Cardiac ventricle fibroblast (primary cell): Measurements from ENCODE around the genes MSL3, FRMPD4, TLR8 and BMX.

DNA sequence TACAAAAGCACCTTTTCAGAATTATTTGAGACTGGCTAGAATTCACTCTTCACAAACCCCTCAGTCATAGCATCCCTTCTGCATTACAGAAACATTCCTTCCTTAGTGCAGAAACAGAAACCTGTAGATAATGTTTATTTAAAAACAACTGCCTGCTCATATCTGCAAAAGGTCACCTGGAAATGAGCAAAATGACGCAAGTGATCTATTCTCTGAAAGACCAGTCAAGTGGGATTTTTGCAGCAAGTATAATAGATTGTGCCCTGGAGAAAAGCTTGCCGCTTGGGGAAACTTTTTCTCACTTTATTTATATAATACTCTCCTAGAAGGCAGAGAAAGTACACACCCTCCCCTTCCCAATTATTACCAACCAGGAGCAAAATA, 41.4 kb downstream of the MID1 start:
- RAMPAGE, long total RNA: no peak

- RAMPAGE, long total RNA: no peak
These were observed 27.7 kb downstream of the HCCS start for GRCh38 chrX:11138541-11139499.

DNA sequence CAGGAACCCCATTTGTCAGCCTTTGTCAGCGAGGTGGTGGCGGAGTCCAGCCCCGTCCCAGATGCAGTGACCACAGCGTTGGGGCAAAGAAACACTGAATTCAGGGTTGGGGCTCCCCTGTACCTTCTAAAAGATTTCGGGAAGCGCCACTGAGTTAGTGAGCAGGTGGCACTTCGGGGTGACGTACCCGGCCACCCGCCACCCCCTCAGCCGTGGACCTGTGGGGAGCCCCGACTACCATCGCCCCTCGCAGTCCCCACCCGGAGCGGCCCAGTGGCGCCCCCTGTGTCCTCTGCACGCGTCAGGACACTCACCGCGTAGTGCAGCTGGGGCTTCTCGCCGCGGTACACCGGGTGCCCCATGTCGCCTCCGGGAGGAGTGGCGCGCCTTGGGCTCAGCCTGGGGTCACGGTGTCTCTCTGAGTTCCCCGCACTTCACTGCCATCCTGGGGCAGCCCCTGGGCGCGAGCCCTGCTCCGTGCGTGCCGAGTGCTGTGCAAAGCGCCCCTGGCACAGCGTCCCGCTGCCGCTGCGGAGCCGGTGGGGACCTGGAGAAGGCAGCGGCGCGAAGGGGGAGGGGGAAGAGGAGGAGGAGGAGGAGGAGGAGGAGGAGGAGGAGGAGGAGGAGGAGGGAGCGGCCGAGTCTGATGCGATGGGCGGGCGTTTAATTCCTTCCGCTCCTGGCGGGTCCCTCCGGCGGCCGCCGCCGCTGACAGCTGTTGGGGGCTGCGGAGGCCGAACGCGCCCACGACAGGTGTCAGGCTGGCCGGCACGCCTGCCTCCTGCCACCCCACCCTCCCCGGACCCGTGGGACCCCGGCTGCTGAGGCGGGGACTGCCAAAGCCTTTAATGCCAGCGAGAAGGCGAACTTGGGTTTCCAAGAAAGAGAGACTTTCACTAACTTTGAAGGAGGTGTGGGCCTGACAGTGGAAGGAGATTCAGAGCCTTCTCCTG, 134.3 kb downstream of the AMELX start:
- RAMPAGE, long total RNA: start-site peak on the minus strand centred at position 531 of the sequence, 51 bp wide, 580 and 81 reads in 2 replicates

DNA sequence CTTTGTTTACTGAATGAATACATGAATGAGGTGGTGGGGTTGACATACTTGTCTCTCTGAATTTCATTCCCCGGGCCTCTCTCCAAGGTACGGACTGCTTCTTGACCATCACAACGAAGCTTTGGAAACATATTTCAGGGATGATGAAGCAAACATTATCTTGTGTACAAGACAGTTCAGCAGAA, 168.2 kb downstream of the AMELX start:
- RAMPAGE, long total RNA: no peak

DNA sequence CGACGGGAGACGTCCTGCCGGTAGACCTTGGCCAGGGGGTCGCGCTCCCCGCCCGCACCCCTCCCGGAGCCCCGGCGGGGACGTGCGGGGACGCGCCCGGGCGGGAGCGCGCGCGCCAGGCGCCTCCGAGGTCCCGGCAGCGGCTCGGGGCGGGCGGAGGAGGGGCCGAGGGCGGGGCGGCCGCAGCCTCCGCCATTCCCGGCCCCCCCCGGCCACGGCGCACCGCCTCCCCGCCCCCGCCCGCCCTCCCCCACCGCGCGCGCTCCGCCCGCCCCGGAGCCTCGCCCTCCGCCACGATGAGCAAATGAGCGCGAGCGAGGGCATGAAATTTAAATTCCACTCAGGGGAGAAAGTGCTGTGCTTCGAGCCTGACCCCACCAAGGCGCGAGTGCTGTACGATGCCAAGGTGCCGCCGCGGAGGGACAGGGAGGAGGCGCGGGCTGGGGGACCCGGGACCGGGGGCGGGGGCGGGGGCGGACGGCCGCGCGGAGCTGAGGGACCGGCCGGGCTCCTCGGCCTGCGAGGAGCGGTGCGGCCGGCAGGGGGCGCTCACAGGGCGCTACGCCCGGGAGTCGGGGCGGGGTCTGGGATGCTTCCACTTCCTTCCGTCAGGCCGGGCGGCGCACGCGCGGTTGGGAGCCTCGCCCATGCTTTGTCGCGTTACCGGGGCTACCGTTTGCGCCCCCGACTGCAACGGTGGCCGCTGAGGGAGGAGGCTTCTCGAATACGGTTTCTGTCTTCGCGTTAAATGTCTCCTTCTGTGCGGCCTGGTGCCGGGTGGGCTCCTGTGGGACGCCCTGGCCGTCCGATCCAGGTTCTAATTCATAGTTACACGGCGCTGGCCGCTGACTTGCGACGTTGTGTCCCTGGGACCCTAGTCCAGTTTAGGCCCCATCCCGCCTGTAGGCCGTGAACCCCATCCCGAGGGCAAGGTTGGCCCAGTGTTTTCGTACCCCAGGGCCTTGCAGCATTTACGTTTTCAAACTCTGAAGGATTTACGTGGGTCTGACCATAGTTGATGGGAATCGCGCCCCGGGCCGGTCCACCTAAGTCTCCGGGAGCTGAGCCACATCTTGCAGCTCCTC, at the start of gene MSL3:
Gene MSL3 (plus strand): TSS at position 278 of the 1,085 bp plus-strand sequence.
- RAMPAGE, long total RNA: no peak

GRCh38 chrX:12137608-12138533, at the start of gene FRMPD4:
Gene FRMPD4, plus strand, starts transcription at chrX:12138473.
- RAMPAGE, long total RNA: no peak

- RAMPAGE, long total RNA: no peak
These were observed at the start of gene TLR8 for GRCh38 chrX:12906559-12906836. Gene TLR8, plus strand, starts transcription at chrX:12906620.

DNA sequence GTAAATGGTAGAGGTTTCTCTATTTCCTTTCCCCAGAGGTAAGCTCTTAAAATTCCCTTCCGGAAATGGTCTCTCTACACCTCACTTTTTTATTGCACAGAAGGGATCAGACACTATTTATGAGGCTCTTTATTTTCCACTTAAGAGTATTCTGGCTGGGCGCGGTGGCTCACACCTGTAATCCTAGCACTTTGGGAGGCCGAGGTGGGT, 17.7 kb upstream of the TMSB4X start:
- RAMPAGE, long total RNA: no peak

GRCh38 chrX:12999489-12999947, 24.6 kb downstream of the TMSB4X start:
- RAMPAGE, long total RNA: no peak

DNA sequence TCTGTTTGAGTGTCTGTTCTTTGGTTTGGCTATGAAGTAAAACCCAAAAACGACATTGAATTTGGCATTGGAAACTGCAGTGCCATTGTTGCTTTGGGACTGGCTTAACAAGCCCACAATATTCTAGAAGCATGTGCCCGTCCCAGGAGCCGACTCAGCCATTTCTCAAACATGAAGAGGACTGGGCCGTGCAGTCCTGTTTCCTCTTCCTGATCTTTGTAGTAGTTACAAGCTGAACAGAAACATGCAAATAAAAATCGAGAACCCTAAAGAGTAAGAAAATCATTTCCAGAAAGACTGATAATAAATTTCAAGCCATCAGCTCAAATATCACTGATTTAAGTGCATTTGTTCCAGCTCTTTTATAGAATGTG, 25.6 kb downstream of the TMSB4X start:
- RAMPAGE, long total RNA: no peak

DNA sequence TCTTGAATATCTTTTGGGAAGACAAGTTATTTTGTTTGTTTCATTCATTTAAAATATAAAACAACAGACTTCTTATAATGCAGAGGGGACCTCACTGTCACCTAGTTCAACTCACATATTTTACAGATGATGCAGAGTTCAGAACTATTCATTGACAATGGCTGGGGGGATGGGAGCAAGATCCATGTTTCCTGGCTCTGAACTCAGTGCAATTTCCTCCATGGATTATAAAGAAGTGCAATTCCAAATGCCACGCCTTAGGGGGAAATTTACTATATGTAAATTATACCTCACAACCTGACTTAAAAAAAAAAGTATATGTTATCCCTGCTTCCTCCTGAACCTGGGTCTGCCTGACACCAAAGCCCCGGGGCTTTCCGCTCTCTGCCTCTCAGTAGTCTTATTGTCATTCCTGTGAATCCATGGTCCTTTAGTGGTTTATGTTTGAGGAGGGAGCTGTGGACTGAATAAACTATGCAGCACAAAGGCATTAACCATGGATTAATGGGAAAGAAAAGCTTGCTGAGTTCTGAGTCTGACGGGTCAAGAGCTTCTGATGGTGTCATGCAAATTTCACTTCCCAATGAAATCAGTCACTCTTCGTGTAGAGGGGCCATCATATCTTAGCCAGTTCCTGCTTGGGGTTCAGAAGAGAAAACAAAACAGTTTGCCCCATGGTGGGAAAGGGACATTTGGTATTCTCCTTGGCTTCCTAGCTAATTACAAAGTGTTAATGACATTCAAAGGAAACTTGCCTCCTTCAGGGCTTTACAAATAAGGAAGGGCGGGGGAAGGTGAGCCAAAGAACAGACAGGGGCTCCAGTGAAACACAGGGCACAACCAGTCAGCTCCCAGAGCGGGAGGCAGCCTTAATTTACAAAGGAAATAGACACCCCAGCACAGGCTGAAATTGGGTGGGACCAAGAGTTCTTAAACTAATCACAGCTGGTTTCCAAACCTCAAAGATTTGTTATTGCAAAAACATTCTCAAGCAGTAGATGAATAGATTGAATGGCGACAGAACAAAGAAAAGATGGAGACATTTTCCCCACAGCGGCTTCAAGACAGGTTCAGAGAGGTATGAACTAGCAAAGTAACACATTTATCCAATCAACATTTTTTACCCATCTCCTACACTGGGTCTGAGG, 14.3 kb downstream of the FAM9C start:
- RAMPAGE, long total RNA: no peak

- RAMPAGE, long total RNA: no peak
These were observed 1.0 kb downstream of the TRAPPC2 start for GRCh38 chrX:13733304-13733871.

DNA sequence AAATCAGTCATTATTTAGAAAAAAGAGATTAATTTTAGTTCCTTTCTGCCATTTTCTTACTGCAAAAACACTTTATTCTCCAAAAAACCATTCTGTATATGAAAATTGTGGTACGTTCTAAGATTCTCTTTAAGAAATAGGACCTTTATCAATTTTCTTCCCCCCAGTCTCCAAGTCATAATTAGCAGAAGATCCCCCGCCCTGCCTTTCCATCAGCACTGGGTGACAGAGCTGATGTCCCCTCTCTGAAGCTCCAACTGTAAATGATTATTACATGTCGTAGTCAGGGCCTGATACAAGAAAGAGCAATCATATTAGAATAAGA, 862 bp downstream of the GPM6B start:
- RAMPAGE, long total RNA: no peak

DNA sequence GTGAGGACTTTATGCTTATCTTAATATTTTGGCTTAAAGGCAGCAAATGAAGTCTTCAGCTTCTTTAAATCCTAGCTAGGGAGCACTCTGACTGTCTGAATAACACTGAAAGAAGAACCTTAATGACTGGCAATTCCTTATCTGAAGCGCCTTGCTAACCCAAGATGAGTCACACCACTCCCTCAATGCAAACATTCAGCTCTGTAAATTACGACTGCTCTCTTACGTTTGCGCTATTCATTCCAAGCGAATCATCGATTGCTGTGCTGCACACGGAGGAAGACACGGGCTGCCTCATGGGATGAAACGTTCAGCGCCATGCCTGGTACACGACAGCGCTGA, 35.2 kb upstream of the GEMIN8 start:
- RAMPAGE, long total RNA: no peak

GRCh38 chrX:15297955-15298713, 17.3 kb downstream of the ASB11 start:
- RAMPAGE, long total RNA: no peak

- RAMPAGE, long total RNA: no peak
These were observed 15.3 kb downstream of the ASB11 start for GRCh38 chrX:15299978-15300624.

DNA sequence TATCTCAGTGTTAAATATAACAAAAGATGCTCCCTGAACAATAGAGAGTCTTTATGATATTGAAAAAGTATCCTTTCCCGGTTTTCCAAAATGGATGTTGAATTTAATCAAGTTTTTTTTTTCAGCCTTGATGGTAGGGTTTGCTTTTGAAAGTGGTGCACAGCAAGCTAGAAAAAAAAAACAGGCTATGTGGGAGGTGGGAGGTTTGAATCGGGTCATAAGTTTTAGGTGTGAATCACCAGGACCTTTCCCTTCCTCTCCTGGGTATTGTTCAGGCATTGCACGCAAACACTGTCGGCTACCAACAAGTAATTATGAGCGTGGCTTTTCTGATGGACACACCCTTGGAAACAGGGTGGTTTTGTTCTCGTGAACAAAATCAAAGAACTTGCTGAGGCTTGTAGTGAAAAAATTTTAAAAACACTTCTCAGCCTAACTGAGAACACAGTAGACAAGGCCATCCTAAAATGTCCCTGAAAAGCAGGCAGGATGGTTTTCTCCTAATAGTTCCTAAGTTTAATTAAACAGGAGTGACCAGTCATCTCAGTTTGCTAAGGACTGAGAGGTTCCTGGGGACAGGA, 18.1 kb downstream of the PIR start:
- RAMPAGE, long total RNA: no peak

GRCh38 chrX:15500163-15501030, at the start of gene BMX:
Gene BMX, plus strand, starts transcription at chrX:15500807.
- RAMPAGE, long total RNA: no peak

DNA sequence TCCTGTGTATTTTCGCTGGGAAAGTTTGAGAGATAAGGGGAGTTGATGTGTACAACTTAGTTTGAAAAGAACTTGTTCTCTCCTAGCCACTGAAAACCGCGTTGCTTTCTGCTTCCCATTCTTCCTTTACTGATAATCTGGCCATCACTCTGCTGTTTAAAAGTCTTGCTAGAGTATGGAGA, 944 bp downstream of the CA5B start:
- RAMPAGE, long total RNA: no peak

DNA sequence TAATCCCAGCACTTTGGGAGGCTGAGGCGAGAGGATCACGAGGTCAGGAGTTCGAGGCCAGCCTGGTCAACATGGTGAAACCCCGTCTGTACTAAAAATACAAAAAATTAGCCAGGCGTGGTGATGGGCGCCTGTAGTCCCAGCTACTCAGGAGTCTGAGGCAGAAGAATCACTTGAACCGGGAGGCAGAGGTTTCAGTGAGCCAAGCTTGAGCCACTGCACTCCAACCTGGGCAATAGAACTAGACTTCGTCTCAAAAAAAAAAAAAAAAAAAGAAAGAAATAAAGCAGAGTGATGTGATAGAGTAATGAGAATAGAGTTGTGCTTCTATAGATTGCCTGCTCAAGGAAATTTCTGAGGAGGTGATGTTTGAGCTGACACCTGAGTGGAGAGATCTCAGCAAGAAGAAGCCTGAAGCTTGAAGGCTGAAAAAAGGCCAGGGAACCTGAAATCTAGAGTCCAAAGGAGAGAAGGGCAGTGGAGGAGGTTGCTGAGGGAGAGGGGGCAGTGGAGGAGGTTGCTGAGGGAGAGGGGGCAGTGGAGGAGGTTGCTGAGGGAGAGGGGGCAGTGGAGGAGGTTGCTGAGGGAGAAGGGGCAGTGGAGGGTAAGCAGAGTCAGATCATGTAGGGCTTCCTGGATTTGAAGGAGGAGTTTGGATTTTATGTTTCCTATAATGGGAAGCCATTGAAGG, 15.5 kb downstream of the ZRSR2 start:
- RAMPAGE, long total RNA: no peak